Penis (tissue), 1 donor: ENCODE data around the gene PKD1L1.

- PRO-cap, result no peak
Measured at GRCh38 chr7:46154497-46154875, 233.4 kb upstream of the IGFBP3 start.

GRCh38 chr7:46291535-46292143 is 370.6 kb upstream of the IGFBP3 start:
- PRO-cap, result no peak

- PRO-cap, result no peak
Measured at GRCh38 chr7:46583432-46584134, 662.5 kb upstream of the IGFBP3 start.

GRCh38 chr7:47147021-47147911 is 434.6 kb downstream of the TNS3 start:
- PRO-cap, result no peak

- PRO-cap, result no peak
Measured at GRCh38 chr7:47218724-47219441, 363.0 kb downstream of the TNS3 start.

DNA sequence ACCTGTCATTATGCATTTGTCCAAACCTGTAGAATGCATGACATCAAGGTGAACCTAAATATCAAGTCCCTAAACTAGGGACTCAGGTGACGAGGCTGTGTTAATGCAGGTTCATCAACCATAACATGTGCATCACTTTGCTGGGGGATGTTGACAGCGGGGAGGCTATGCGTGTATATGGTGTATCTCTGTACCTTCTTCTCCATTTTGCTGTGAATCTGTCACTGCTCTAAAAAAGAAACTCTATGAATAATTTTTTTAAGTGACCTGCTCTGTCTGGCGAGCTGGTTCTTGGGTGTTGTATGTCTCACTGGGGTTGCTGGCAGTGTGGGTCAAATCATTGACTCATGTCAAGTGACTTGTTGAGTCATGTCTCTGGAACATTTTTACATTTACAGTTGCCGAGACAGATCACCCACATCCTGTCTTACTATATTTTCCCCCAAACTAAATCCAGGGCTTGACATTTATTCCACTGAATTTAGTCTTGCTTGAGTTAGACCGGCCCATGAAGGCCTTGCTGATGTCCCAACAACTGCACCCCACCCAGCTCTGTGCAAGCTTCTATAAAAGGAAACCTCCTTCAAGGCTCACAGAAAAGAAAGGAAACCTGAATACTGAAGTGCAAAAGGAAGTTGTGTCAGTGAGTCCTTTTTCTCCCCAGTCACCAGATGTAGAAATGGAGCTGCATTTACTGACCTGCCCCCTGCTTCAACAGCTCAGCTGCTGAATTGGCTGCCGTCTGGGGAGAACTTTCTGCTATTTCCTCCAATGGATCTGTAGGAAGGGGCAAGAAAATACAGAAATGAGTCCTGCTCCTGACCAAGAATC is 290.4 kb downstream of the TNS3 start:
- PRO-cap, result no peak

- PRO-cap, result no peak
Measured at GRCh38 chr7:47294876-47295262, 287.0 kb downstream of the TNS3 start.

DNA sequence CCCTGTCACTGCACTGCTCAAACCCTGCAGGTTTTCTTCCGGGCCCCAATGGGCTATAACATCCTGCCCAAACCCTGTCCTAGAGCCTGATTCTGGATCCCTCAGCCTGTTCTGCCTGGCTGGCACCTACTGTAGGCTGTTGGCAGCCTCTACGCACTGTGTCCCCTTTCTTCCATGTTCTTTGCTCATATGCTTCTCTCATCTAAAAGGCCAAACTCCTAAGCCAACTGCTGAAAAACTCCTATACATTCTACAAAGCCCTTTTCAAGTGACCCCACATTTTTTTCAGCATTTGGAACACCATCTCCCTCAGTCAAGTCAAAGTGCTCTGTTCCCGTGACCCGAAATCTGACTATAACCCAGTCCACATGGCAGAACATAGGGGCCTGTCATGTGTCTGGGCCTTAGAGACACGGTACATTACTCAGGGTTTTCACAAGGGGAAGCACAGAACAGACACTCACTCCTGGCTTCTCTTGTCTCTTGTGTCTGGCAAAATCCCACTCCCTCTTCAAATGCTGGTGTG is 253.1 kb downstream of the TNS3 start:
- PRO-cap, result no peak

- PRO-cap, result no peak
Measured at GRCh38 chr7:47400252-47400542, 181.7 kb downstream of the TNS3 start.

DNA sequence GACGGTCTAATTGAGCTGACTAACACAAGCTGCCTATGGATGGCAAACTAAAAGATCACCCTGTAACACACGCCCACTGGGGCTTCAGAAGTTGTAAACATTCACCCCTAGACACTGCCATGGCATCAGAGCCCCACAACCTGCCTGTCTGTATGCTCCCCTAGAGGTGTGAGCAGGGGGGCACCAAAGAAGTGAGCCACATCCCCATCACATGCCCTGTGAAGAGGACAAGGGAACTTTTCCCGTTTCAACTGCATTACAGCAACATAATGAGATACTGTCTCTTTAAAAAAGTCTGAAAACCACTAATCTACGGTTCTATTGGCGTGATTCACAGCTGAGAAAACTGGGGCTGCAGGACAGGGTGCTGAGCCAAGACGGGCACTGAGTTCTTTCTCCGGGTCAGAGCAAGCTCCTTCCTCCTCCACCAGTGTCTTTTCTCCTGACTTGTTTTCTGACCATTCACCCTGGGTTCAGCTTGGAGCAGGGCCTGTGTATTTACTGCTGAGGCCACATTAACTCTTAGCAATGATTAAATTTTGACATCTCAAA is 18.8 kb upstream of the TNS3 start:
- PRO-cap, result unidirectional peak, plus-strand start at position 384 of the sequence

DNA sequence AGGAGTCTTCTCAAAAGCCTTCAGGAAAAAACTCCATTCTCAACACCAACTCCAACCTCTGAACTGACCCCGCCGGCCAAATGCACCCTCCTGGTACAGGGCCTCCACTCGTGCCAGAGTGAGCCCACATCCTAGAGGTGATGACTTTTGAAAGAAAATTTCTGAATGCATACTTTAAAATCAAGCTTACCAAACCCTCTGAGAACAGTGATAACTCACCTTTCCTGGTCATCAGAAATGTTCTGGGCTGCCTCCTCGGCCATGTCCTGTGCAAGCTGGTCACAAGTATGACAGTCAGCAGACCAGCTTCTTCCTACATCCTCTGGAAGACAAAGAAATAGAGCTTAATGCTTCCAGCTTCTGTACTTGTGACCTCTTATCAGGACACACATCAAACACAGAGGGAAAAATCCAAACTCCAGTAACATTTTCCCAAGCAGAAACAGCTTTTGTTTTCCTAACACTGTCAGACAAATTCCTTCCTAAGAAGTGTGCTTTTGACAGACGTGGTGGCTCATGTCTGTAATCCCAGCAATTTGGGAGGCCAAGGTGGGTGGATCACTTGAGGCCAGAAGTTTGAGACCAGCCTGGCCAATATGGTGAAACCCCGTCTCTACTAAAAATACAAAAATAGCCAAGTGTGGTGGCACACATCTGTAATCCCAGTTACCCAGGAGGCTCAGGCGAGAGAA is at the start of gene PKD1L1:
TSS of gene PKD1L1 (minus strand) at position 289 of the 692 bp plus-strand sequence.
- PRO-cap, result no peak

GRCh38 chr7:48813834-48814281 is 110.5 kb upstream of the CDC14C start:
- PRO-cap, result no peak

- PRO-cap, result no peak
Measured at GRCh38 chr7:49774148-49774495, 684 bp downstream of the VWC2 start.

DNA sequence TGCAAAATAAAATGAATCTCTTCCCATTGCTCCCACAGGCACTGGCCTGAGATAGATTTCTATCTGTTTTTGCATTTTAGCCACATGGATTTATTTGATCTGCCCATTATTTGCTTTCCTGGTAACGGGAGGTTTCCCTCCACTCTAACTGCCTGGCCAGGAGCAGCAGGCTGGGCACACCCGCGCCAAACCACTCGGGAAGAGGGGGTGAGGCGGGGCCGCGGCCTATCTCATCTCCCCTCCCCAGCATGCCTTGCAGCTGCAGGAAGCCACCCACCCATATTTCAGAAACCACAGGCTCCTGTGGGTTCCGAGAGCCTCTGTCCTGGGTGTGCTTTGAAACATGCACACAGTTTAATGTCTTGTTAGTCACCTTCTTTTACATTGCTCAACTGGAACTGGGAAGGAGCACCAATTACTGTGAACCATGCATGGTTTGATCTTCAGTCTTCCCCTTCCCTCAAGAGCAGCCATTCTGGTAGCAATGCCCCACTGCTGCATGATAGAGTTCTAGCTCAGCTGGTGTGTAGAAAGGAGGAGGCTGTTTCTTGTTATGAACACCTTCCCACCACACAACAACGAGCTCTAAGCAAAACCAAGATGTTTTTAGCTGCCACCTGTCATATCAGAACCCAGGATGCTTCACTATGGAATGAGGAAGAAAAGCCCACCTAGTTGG is 37.6 kb upstream of the IKZF1 start:
- PRO-cap, result no peak

DNA sequence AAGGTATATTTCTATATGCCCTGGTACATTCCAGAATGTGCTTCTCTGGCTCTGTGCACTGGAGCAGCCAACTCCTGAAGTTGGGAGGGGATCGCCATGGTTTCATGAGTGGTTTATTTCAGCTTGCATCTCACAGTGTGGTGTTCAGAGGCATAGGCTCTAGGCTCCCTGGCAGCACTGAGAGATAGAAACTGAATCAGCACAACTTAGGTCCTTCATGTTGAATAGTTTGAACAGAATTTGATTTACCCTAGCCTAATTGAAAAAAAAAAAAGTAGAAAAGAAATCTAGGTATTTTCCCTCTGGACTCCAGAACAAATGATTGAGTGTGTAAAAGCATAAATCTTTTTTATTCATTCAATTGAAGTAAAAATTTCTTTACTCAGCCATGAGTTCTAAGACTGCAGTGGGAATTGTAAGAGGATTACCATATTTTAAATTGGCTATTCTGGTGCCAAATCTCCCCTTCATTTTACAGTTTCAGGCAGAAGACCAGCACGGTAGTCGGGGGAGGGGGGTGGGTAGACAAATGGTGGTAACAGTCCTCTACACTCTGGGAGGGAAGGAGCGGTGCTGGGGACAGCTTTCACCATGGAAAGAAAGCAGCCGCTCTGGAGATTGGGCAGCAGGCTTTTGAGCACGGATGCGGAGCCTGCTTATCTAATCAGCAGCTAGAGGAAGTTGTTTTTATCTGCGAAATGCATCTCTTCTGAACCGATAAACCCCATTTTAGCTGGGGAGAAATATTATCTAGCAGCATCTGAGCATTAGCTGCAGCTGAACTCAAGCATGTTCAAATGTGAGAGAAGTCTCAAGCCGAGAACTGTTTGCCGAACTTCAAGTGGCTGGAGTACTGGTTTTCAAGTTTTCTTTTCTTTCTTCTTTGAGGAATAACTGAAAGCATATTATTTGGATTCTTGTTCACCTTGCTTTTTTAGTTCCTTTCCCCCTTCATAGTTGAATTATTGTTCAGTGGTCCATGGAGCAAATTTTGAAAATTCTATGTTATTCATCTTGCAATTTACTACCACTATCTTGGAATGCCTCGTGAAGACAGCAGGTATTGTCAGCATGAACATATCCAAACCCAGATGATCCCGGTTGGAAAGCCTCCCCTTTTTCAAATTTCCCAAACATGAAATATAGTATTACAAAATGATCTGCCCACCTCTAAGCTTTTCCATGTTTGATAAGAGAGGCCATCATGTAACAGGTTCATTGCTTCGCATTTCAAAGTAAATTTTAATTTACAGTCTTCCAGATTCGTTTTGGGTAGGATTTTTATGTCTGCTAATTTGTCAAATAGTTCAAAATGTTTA is 28.8 kb downstream of the IKZF1 start:
- PRO-cap, result no peak

GRCh38 chr7:50345830-50346589 is 41.5 kb downstream of the IKZF1 start:
- PRO-cap, result no peak

- PRO-cap, result no peak
Measured at GRCh38 chr7:50363707-50364108, 59.2 kb downstream of the IKZF1 start.

DNA sequence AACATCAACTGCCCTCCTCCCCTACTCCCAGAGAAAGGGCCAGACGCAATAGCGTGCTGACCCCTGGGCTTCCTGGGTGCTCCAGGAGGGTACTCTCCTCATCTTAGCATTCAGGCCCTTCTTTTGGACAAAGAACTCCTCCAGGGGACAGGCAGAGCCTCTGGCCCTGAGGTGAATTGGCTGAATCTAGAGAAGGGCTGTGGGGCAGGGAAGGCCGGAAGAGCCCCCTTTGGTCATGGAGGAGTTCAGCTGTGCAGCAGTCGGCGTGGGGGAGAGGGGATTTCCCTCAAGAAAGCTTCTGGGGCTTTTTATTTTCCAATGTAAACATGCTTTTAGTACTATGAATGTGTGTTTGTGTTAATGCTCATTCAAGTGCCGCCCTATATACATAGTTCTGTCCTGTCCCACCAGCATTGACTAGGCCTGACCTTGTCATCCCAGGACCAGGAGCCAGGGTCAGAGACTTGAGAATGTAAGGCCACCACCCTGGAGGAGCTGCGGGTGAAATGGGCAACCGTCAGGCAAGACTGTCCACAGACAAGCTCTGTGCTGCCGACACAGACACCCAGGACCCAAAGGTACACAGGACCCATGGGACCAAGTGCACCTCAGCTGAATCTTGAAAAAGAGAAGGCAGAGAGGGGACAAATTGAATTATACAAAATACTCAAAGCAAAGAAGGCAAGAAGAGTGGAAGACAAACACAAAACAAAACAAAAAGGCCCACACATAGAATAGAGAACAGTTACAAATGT is 38.7 kb downstream of the FIGNL1 start:
- PRO-cap, result no peak

DNA sequence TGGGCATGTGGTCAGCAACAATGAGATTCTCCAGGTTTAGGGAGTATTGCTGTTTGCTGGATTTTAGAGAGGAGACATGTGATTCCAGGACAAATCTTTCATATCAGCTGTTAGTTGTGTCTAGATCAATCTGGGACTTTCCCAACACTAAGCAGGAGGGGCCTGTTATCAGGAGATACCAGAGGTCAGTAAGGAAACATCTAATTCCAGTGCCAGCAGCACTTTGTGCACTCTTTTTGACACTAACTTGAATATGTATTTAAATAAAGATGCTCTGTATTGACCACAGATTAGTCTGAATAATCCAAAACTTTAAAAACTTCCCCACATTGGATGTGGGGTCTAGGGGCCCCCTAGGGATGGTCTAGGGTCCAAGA is 6.3 kb upstream of the FIGNL1 start:
- PRO-cap, result no peak

GRCh38 chr7:50792396-50793296 is 9.9 kb upstream of the GRB10 start:
- PRO-cap, result bidirectional peak, plus-strand start at chr7:50792563, minus-strand start at chr7:50792497; bidirectional peak, plus-strand start at chr7:50793125, minus-strand start at chr7:50792874